Left cardiac atrium (tissue), 1 donor: Measurements from ENCODE around the genes DNAAF5, PRKAR1B, ADAP1, GPER1 and UNCX.

- PRO-cap: bidirectional peak, plus-strand start at chr7:726699, minus-strand start at chr7:726618
These were observed at the start of gene DNAAF5 for GRCh38 chr7:726416-726834. DNAAF5 (plus strand) TSS chr7:726699.

DNA sequence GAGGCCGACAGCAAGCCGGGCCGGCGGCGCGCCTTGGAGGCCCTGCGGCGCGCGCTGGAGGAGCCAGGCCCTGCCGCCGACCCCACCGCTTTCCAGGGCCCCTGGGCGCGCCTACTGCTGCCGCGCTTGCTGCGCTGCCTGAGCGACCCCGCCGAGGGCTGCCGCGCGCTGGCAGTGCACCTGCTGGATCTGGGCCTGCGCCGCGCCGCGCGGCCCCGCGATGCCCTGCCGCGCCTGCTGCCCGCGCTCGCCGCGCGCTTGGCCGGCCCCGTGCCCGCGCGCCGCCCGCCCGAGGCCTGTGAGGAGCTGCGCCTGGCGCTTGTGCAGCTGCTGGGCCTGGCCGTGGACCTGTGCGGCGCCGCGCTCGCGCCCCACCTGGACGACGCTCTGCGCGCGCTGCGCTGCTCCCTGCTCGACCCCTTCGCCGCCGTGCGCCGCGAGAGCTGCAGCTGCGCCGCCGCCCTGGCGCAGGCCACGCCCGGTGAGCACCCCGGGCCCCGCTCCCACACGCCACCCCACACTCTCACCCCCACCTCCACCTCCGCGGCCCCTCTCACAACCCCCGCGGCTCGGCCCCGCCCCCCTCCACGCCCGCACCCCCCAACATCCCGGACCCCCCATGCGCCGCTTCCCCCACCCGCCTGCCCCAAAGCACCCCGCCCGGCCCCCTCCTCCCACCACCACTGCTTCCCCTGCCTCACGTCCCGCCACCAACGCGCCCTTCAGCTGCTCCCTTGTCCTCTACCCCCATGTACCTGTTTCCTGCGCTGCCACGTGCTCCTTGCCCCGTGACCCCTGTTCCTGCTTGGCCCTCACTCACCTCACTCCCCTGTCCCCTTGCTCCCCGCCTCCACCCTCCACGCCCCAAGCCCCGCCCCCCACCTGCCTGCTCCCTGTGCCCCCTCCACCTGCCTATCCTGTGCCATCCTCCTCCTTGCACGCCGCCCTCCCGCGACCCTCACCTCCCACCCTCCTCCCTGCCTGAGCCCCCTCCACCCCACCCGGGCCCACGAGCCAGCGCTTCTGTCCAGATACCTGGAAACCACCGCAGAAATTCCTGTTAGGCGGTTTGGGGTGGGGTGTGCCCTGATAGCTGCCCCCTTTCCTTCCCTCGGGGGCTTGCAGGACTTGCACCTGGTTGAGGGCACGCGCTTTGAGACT lies at the start of gene PRKAR1B:
PRKAR1B (minus strand) TSS at position 447 of the 1,161 bp plus-strand sequence.
- PRO-cap: unidirectional peak, minus-strand start at position 438 of the sequence

DNA sequence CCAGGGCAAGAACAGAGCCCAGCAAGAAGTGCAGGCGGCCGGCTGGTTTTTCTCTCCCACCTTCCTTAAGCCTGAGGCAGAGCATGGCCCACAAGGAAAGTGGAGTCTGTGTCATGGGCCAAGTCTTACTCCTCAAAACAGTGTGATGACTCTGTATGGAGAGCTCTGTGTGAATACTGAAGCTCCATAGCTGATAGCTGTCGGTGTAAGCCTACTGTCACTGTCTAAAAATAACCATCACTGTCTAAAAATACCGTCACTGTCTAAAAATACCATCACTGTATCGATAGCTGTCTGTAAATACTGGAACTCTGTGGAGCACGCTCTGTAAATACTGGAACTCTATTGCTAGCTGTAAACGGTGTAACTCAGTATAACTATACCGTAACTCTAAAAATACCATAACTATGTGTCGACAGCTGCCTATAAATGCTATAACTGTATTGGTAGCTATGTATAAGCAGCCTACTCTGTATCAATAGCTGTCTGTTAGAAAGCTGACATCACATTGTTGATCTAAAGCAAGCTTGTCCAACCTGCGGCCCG lies 4.0 kb upstream of the PRKAR1B start:
- PRO-cap: no peak

DNA sequence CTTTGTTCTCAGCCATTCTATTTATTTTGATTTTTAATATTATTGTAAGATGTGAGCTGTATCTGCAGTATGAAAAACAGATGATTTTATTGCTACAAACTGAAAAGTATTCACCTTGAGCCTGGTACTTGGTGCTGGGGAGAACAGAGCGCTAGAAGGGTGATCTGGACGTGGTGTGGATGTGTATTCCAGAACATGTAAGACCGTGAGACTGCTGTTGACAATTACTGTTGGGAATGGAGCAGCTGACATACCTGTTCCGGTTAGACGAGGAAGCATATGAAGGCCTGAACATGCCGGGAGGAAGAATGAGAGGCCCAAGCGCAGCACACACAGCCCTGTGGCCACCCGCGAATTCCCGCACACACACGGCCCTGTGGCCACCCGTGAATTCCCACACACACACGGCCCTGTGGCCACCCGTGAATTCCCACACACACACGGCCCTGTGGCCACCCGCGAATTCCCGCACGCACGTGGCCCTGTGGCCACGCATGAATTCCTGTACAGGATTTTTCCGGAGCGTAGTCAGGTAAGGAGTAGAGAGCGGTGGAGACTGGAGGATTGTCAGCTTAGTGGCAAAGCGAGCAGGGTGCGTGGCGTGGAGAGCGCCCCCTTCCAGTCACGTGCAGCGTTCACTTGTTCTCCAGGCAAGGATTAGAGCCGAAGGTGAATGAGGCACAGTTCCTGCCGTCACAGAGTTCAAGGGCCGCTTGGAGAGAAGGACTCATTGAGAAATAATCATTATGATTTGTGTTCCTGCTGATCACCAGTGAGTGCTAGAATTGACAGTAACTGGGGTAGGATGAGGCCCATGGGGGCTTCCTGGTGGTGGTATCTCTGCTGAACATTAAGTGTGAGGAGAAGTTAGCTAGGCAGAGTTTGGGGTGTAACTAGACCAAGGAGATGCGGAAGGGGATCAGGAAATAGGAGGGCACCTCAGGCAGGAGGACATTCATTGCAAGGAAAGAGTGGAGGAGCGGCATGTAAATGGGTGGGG lies 9.4 kb upstream of the SUN1 start:
- PRO-cap: no peak

GRCh38 chr7:871904-872531 lies 4.3 kb upstream of the GET4 start:
- PRO-cap: no peak

GRCh38 chr7:904766-905382 lies 28.5 kb downstream of the GET4 start:
- PRO-cap: no peak

DNA sequence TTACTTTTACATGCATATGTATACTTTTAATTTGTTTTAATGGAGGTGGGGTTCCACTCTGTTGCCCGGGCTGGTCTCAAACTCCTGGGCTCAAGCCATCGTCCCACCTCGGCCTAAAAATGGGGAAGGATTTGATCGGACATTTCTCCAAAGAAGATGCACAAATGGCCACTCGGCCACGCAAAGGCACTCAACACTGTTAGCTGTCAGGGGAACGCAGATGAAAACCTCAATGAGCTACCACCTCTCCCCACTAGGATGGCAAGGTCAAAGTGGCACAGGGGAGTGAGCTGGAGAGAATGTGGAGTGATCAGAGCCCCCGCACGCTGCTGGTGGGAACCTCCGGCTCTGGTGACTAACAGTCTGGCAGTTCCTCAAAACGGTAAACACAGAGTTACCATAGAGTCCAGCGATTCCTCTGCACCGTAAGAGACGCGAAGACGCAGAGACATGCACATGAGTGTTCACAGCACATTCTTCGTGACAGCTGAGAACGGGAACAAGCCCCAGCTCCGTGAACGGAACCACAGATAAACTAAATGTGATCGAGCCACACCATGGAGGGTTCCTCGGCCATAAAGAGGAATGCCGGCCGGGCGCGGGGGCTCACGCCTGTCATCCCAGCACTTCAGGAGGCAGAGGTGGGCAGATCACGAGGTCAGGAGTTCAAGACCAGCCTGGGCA lies 25.9 kb downstream of the ADAP1 start:
- PRO-cap: no peak

DNA sequence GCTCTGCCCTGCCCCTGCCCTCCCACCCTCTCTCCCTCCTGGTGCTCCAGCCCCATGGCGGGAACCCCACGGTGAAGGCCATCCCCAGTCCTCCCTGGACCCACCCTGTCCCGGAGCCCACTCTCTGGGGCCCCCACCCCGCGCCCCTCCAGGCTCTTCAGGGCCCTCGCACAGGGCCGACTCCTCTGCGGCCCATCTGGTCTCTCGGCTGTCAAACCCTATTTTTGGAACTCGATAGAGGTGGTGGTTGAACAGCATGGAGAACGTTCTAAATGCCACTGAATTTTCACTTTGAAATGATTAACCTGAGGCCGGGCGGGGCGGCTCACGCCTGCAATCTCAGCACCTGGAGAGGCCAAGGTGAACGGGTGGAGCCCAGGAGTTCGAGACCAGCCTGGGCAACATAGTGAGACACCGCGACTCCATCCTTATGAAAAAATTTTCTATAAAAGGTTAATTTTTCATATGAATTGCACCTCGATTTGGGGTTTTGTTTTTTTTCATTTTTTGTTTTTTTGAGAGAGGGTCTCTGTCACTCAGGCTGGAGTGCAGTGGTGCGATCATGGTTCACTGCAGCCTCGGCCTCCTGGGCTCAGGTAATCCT lies 7.8 kb downstream of the ADAP1 start:
- PRO-cap: no peak

GRCh38 chr7:954360-954945 lies at the start of gene ADAP1:
ADAP1 (minus strand) TSS chr7:954680.
- PRO-cap: unidirectional peak, minus-strand start at chr7:954680

DNA sequence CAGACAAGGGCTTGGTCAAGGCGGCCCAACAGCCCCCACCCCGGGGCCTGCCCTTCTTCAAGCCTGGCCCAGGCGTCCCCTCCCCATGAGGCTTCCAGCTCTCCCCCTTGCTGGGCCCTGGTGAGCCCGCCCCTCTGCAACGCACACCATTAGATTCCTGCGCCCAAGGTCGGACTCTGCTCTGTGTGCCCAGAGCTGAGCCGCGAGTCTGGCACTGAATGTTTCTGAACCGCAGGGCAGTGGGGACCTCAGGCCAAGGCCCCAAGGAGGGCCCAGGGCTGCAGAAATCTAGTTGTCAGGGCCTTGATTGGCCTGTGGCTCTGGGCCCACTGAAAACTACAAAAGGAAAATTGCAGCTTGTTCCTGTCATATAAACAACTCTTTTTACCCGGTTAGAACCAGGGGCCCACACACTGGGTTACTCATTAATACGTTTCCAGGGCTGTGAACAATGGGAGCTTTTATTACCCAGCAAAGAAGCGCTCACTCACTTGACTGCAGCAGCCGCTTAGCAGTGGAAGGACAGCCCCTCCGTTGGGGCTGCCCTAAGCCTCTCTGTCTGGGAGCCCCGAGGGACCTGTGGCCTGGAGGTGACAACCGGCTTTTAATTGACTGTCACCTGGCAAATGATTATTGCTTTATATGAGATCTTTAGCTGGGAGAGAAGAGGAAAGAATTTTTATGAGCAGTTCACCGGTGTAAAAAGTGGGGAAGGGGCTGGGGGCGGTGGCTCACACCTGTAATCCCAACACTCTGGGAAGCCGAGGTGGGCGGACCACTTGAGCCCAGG lies 2.4 kb upstream of the COX19 start:
- PRO-cap: no peak

- PRO-cap: no peak
These were observed 839 bp upstream of the CYP2W1 start for GRCh38 chr7:981975-982708.

- PRO-cap: no peak
These were observed 11.4 kb upstream of the GPER1 start for GRCh38 chr7:1076364-1077044.

DNA sequence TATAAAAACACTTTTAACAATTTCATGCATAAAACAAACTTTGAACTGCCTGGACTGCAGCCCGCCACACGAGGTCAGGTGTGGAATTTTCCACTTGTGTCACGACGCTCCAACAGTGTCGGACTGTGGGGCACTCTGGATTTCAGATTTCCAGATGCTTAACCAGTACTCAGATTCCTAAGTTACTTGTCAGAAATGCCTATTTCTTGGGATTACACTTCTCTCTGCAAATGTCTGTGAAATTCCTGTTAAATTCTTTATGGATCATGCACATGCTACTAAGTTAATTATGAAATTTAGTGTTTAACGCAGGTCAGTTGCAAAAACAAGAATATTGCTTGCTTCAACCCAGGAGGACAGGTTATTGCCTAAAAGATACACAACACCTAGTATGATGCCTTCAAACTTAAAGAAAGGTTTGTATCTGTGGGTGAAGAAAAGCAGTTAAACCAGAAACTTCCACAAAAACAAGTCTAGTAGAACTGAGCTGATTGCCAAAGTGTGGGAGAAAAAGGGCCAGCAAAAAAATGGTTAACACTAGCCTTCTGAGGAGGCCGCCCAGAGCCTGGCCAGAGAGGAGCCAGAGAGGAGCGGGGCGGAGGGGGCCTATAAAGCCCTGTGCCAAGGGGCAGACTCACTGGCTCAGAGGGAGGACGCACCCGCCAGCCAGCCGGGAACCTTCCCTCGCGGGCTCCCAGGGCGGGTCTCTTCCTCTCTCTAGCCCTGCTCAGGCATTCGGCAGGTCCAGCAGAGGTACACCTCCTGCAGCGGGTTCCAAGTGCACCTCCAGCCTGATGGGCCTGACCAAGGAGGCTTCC lies at the start of gene GPER1:
GPER1 (plus strand) TSS at position 637 of the 818 bp plus-strand sequence.
- PRO-cap: unidirectional peak, plus-strand start at position 640 of the sequence

DNA sequence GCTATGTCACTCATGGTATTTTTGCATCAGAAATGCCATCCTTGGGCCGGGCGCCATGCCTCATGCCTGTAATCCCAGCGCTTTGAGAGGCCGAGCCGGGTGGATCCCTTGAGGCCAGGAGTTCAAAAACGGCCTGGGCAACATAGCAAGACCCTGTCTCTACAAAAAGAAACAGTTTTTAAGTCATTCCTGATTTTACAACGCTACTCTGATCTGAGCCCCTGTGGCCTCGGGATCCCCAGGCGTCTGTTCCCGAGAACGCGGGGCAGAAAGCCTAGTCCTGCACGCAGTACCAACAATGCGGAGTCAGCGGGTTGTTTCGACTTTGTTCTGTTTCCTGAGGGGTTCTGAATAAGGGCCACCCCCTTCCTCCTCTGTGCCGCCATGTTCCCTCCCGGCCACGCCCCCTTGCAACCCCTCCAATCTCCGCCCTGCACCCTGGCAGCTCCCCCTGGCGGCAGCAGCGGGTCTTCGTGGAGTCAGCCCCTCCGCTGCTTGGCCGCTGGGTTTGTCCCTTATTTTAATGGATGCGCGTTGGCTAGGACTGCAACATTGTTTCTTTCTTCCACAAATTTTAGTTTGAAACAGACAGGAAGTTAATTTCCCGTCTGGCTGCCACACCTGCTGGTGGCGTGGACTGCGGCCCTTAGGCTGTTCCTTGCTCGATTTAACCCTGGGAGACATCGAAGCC lies 9.8 kb upstream of the ZFAND2A start:
- PRO-cap: no peak

DNA sequence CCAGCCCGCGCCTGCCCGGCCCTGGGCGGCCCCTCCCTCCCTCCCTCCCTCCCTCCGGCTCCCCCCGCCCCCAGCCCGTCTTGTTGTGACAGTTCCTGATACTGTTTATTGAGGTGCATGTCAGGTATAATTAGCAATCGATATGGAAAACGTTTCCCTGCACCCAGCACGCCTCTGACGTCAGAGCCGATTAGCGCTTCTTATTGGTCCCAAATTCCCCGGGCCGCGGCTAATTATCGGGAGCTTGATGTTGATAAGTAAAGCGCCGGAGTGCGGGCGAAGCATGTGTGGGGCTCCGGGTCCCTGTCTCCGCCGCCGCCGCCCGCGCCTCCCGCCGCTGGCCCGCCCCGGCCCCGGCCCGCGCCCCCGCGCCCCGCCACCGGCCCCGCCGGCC lies at the start of gene UNCX:
UNCX (plus strand) TSS at position 260 of the 394 bp plus-strand sequence.
- PRO-cap: no peak

DNA sequence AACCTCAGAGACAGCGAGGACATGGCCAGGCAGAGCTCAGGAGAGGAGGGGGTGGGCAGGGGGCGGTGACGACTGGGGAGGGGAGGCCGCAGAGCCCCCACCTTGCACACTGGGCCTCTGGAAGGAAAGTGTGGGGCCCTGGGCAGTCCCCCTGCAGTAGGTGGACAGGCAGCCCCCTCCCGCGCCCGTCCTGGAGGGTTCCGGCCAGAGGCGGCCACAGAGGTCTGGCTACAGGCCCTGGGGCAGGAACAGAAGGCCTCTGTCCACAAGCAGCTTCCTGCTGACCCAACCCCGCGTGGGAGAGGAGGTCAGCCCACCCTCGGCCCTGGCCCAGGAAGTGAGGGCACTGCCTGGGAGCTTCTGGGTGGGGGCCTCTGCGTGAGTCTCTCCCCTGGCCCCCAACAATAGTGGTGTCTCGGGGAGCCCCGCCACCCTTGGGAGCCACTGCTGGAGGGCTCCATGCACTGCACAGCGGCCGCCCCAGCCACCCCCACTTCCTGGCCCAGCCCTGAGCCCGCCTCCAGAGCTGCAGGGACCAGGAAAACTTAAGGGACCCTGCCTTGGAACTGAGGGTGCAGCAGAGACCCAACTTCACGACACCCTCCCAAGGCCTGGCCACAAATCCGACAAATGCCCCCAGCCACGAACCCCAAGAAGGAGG lies 4.7 kb downstream of the MICALL2 start:
- PRO-cap: unidirectional peak, minus-strand start at position 466 of the sequence

DNA sequence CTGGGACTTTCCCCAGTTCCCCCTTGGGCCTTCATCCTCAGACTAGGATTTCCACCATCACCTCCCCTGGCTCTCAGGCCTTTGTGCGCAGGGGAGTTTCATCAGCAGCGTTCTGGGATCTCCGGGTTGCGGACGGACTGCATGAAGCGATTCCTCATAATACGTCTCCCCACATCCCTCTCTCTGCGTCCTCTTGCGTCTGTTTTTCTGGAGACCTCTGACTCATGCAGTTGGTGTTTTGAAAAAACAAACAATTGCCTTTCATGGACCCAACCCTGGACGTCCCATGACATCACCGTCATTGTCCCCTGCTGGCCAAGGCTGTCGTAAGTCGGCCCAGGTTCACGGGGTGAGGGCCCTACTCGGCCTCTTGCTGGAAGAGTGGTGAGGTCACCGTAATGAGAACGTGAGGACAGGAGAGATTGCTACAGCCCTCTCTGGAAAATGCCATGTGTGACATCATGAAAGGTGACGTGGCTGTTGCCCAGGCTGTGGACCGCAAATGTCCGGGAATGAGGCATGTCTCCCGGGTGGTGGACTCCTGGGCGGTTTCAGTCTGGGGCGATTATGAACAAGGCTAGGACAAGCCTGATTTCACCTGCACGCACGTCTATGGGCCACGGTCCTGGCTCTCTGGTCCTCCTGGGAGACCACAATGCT lies 9.9 kb upstream of the MAFK start:
- PRO-cap: no peak

- PRO-cap: no peak
These were observed 8.5 kb downstream of the MAFK start for GRCh38 chr7:1538979-1539514.

- PRO-cap: unidirectional peak, minus-strand start at chr7:1750089
These were observed 79.9 kb downstream of the ELFN1 start for GRCh38 chr7:1749799-1750552.

- PRO-cap: no peak
These were observed 176.0 kb downstream of the ELFN1 start for GRCh38 chr7:1845771-1846724.